ENCODE results near the genes MCM5 and APOL6.

- RAMPAGE, long total RNA = no peak
- RRBS = no CpG with 5 or more reads among the region's 16 CpGs
Measured at GRCh38 chr22:35353271-35353855, 27.5 kb upstream of the HMOX1 start.

GRCh38 chr22:35367418-35367839, 13.5 kb upstream of the HMOX1 start:
- RAMPAGE, long total RNA = no peak
- RRBS = no CpG with 5 or more reads among the region's 9 CpGs

DNA sequence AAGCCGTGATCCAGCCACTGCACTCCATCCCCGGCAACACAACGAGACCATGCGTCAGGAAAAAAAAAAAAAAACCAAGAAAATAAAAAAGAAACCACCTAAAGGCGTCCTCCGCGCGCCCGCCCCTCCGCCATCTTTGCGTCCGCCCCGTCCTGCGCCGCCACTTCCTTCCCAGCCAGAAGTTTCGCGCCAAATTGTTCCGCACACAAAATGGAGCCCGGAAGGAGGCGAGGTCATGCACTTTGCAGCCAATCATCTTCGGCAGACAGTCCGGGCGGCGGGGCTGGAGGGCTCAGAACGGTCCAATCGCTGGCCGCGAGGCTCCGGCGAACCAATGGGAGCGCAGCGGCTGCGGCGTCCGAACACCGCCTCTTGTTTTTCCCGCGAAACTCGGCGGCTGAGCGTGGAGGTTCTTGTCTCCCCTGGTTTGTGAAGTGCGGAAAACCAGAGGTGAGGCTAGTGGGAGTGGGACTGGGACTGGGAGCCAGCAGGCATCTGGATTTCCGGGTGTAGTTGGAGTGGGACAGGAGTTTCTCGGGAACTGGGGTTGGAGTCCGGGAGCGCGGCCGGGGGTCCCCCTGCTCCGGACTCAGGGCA, at the start of gene MCM5:
Gene MCM5 (plus strand): TSS at position 382 of the 597 bp plus-strand sequence.
- RAMPAGE, long total RNA = start-site peak on the plus strand centred at position 410 of the sequence, 60 bp wide, 531 and 134 reads in 2 replicates
- RRBS = 2% methylated on average over 13 of the region's 49 CpGs

DNA sequence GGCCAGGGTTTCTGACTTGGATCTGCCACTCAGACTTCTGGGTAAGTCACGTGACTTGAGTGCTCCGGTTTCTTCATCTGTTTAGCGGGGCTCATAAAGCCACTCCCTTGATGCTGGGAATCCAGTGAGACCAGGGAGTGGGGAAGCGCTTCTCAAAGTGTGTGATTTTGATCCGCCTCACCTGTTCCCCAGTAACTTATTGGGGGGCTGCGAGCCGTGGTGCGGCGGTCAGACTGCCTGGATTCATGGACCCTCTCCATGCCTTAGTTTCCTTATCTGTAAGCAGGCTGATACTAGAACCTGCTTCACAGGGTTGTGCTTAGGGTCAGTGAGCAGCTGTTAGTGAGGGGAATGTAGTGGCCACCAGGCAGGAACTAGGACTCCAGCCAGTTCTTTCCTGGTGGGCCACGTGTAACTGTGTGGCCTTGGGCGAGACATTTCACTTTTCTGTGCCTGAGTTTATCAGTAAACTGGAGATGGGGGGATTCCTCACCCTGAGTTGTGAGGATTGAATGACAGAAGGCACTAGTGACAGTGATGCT, 24.7 kb downstream of the MCM5 start:
- RAMPAGE, long total RNA = no peak
- RRBS = no CpG with 5 or more reads among the region's 11 CpGs

DNA sequence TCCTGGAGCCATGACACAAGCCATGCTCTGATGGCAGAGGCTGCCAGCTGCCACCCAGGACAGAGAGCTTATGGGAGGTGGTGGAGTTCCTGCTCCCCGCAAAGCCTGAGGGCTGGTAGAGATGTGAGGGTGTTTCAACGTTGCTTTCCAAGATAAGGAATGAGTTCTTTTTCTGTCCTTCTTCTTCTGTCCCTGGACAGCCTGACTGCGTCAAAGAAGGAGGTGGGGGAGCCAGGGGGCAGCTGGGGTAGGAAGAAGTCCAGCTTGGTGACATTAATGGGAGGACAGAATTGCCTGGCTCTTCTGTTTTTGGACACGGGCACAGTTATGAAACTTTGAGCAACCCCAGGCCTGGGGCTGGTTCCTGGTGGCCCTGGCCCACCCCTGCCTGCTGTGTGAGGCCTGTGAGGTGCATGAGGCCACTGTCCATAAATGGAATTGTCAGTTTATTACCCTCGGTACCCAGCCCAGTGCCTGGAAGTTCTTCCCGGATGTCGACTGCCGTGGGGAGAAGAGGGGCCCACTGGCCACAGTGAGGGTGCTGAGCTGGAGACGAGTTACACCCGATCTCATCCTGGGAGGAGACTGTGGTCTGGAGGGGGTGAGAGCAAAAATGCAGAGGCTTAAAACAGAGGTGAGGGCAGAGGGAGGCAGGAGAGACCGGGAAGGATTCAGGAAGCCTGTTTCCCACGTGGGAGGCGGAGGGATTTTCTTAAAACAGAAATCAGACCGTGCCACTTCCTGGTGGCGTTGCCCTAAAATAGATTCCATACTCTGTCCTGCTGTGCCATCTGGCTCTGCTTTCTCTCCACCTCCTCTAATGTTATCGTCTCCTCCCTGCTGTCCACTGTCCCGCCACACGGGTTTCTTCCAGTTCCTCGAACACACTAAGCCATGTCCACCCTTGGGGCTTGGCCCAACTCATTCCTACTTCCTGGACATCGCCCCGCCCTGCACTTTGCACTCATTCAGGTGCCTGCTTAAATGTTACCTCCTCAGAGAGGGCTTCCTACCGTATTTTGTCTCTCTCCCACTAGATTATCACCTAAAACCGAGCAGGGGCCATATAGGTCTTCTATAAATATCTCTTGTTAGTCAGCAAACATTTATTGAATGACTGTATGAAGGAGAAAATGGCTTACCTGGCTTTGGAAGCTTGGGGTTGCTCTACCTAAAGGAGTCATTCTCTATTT, 59.7 kb upstream of the RASD2 start:
- RAMPAGE, long total RNA = no peak
- RRBS = no CpG with 5 or more reads among the region's 23 CpGs

DNA sequence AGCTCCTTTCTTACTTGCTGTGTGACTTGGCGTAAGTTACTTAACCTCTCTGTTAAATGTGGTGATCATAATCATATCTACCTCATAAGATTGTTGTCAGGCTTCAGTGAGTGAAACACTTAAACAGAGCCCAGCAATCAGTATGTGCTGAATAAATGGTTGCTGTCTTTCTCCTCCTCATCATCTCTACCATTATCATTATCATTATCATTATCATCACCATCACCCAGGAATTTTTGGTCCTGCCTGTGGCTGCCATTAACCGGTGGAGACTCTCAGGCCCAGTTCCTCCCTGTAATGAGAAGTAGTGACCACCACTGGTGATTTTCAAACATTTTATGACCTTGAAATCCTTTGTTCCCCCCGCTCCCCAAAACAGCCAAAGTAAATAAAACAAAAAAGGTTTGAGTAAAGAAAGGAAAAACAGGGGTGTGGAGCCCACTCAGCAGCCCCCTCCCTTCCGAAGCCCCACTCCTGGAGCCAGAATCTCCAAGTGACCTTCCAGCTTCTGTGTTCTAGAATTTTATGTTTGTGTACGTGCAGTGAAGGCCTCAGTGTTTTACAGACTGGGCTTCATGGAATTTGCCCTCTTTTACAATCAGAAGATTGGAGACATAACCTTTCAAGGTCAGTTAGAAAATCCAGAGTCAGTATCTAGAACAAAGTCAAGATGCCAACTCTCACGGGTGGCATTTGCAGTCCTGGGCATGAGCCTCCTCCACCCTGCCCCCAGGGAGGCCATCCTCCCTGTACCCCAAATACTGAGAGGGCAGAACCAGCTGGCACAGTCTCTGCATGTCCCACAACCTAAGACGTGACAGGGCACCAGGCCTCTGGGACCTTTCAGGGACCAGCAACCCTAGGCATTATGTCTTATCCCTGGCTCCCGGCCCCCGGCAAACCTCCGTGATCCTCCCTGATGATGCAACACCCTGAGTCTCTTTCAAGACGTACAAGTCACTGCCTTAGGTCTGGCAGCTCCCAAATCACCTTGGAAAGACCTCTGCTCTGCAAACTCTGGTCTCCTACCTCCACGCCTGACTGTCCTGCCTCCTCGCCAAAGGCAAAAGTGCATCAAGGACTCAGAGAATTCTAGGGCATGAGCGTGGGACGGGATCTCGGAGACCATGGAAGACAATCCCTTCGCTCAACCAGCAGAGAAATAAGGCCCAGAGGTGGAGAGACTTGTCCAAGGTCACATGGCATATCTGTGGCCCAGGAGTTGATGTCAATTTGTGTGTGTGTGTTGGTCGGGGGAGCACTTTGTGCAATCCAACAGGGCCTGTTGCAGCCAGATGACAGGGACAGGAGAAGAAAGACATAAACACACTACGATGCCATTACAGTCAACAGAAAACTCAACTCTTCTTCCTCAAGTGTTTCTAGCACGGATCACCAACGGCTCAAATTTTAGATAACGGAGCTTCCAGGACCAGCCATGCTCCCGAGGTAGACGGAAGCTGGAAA, 2.1 kb downstream of the MB start:
- RAMPAGE, long total RNA = no peak
- RRBS = no CpG with 5 or more reads among the region's 24 CpGs

- RAMPAGE, long total RNA = no peak
- RRBS = no CpG with 5 or more reads among the region's 10 CpGs
Measured at GRCh38 chr22:35621962-35623026, 5.2 kb upstream of the MB start.

DNA sequence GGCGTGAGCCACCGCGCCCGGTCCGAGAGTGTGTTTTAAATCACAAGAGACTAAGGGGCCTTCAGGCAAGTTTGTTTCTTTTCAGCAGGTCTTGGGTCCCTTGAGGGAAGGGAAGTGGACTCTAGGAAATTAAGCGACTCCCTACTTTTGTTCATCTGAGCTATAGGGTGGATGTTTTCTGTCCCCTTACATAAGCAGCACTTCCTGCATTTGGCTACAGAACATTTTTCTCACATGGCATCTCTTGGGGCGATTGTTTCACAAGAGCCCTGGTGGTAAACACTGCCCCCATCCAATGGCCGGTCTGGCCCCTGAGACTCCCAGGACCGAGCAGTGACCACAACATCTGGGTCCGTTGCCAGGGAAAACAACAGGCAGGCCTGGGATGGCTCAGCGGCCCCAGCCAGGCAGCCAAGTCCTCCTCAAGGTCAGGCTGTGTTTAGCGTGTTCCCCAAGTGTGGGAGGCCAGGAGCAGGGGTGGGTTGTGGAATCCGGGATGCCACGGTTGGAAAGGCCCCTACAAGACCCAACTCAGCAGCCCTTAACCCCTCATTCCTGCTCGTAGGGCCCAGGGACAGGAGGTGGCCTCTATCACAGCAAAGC, 1.6 kb upstream of the APOL6 start:
- RAMPAGE, long total RNA = no peak
- RRBS = no CpG with 5 or more reads among the region's 15 CpGs

GRCh38 chr22:35648026-35648828, at the start of gene APOL6:
Gene APOL6 (plus strand): TSS chr22:35648446.
- RAMPAGE, long total RNA = no peak
- RRBS = no CpG with 5 or more reads among the region's 15 CpGs

DNA sequence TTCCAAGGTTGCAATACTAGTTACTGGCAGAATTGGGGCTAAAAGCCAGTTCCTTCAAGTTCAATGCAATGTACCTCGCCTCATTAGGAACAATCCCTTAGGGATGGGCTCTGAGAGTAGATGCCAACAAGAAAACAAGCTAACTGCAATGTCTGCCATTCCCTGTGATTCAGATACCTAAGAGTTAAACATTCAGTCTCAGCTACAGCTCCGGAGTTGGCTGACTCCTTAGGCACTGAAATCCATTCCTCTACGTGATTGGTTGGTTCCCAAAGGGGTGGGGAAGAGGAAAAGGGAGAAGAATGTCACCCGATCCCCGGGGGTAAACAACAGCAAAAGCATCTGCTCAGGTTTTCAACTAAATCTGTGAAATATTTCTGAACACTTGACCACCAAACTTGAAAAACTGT, 114.2 kb downstream of the RBFOX2 start:
- RAMPAGE, long total RNA = no peak
- RRBS = 0% methylated on average over 3 of the region's 5 CpGs

DNA sequence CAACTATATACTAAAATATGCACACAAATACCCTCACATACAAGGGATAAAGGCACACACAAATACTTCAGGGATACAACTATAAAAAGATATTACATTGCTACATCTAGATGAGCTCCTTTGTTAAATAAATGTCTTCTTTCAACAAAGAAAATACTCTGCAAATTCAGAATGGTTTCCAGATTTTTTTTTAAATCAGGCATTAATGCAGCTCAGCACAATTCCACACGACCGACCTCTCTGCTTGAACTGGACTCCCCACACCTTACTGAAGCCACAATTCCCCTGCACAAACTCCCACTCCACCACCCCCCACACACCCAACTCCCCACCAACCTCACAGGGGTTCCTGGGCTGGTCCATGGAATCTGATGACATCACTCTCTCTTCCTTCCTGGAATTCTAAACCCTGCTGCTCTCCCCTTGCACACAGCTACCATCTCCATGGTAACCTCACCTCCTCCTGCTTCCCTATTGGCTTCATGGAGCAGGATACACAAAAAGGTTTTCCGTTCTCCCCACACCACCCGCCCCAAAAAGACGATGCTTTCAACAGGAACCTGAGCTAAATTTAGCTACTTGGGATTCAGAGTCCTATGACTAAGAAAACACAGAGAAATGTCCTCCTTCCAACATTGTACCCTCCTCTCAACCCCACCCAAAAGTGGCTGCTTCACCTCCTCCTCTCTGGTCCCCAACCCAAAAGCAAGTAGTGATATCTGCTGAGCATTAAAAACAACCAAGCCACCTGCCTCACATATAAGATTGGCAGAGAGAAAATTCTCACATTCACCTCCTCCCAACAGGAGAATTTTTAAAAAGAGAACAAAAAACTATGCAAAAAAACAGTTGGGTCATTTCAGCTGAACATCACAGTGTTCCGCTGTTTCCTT, 67.2 kb downstream of the RBFOX2 start:
- RAMPAGE, long total RNA = no peak
- RRBS = no CpG with 5 or more reads among the region's 6 CpGs

DNA sequence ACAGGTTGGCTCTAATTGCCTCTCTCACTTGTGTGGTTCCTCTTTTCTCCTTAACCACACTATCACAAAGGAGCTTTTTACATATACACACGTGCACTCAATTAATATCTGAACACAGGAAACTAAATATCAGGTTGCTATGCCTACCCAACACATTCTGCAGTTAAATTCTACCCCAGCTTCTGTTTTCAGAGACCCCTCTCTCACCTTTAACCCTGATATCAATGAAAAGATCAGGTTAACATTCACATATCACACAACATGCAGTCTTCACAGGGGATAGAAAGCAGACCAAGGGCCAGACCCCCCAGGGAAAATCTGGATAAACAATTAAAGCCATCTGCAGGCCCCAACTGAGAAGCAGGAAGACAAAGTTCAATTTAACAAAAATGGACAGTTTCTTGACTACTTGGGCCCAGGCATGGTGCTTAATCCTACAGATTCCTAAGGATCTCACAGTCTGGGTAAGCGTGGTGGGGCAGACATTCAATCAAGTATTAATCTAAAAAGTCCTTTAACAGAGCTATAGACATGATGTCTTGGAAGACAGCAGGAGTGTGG, 10.8 kb downstream of the RBFOX2 start:
- RAMPAGE, long total RNA = no peak
- RRBS = no CpG with 5 or more reads among the region's 2 CpGs

DNA sequence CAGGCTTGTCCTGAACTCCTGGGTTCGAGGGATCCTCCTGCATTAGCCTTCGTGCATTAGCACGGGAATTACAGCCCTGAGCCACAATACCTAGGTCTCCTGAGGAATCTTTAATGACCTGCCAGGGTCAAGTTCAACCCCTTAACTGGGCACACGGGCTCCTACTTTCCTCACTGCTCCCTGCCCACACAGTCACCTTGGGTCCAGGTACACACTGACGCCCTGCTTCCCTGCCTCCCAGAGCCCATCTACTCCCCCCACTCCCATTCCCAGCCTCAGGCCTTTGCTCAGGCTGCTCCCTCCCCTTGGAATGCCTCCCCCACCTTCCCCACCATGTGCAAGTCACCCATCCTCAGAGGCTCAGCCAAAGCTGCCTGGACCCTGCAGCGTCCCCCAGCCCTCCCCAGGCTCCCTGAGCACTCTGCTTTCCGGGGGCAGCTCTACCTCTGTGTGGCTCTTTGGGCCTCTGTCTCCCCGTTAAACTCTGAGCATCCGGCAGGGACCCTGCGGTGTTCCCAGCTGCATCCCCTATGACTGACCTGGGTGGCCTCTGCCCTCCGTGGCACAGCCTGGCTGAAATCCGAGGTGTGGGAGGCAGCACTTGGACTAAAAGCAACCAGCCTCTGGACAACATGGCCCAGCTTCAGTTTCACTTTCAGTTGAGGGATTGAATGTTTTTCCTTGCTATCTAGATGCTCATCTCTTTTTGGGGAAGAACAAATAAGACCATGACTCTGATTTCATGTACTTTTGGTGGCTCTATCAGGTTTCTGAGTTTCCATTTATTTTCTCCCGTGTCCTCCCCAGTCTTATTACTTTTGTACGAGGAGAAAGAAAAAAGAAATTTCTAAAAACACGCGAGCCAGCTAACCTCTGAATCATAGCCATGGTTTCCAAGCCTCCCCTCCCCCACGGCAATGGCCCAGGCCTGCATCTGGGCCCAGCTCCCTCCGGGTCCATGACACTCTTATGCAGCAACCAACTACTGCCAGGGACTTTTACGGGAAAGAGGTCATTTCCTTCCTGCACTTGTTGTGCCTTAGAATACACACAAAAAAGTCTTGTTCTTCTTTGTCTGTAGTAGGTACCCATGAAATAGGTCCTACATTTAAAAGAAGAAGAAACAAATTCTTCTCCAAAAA, 3.9 kb downstream of the APOL3 start:
- RAMPAGE, long total RNA = no peak
- RRBS = 11% methylated on average over 3 of the region's 19 CpGs

GRCh38 chr22:36292373-36292710, 39.4 kb downstream of the APOL1 start:
- RAMPAGE, long total RNA = no peak
- RRBS = no CpG with 5 or more reads among the region's 9 CpGs

DNA sequence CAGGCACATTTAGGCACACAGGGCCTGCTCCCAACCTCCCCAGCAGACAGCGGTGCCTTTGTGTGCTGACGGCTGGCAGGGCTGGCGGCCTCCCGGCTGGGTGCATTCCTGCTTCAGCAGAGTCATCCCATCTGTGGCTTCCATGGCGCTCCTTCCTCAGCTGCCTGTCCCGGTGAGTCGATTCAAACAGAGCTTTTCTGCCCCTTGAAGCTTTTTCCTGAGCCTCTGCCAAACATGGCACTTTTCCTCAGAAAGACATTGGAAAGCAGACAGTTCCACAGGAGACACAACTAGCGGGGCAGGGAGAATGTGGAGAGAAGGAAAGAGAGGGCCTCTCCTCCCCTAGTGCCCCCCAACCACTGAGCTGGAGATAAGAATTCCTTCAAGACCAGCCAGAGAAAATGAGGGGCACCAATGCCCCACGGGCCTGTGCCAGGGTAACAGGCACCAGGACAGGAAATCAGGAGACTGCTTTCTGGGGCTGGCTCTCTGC, 52.4 kb downstream of the MYH9 start:
- RAMPAGE, long total RNA = no peak
- RRBS = 46% methylated on average over 3 of the region's 9 CpGs

GRCh38 chr22:36350690-36351607, 36.8 kb downstream of the MYH9 start:
- RAMPAGE, long total RNA = no peak
- RRBS = 15% methylated on average over 2 of the region's 14 CpGs

DNA sequence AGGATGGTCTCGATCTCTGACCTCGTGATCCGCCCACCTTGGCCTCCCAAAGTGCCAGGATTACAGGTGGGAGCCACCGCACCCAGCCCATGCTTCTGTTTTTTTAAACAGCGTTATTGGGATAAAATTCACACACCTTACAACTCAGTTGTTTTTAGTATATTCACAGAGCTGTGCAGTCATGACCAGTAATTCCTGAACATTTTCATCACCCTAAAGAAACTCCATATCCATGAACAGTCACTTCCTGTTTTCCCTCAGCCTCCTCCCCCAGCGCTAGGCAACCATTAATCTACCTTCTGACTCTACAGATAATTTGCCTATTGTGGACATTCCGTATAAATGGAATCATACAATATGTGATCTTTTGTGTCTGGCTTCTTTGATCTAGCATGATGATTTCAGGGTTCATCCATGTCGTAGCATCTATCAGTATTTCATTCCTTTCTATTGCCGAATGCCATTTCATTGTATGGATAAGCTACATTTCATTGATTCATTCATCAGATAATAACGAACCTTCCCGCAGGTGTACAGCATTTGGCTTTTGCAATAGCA, 10.8 kb upstream of the MYH9 start:
- RAMPAGE, long total RNA = no peak
- RRBS = no CpG with 5 or more reads among the region's 11 CpGs

- RAMPAGE, long total RNA = no peak
- RRBS = no CpG with 5 or more reads among the region's 13 CpGs
Measured at GRCh38 chr22:36419199-36419925, 31.6 kb upstream of the MYH9 start.

GRCh38 chr22:36442504-36442820, 39.0 kb downstream of the TXN2 start:
- RAMPAGE, long total RNA = no peak
- RRBS = no CpG with 5 or more reads among the region's 9 CpGs

DNA sequence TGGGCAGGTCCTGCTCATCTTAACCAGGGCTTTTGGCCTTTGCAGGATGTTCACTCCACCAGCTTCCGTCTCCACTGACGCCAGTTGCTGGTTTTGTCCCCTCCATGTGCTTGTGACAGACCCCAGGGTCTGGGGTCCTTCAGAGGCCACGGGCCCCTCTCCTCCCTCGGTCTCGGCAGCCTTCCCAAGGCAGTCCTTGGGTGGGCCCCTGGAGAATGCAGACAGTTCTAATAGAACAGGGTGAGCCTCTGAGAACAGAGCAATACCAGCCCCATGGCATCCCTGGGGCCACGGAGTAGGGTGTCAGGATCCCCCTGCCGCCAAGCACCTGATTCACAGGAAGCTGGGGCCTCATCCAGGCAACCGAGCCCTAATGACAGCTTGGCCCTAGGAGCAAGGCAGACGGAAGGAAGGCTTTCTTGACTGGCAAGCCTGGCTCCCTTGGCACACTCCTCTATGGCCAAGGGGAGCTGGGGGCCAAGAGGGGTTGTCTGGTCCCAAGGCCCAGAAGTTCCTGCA, 15.3 kb downstream of the TXN2 start:
- RAMPAGE, long total RNA = no peak
- RRBS = no CpG with 5 or more reads among the region's 9 CpGs

Measured in epithelial cell of proximal tubule (primary cell).